Mesenchymal stem cell of the bone marrow (primary cell): ENCODE measurements around a stretch of chr2.

DNA sequence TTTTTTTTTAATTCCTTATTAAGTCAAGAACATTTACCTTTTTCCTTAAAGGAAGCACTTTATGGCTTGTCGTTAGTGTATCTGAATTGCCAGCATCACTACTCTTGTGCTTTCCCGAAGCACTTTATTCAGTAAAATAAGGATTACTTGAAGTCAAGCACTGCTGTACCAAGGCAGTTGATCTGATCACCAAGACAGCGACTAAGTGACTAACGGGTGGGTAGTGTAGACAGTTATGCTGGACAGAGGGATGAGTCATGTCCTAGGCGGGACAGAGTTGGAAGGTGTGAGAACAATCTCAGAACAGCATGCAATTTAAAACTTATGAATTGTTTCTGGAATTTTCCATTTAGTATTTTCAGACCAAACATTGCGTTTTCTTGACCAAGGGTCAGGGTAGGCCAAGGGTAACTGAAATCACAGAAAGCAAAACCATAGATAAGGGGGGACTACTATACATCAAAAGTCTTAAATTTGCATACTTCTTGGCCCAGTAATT, 13.4 kb downstream of the BABAM2 start:
- CAGE, long polyA plus RNA = no peak

DNA sequence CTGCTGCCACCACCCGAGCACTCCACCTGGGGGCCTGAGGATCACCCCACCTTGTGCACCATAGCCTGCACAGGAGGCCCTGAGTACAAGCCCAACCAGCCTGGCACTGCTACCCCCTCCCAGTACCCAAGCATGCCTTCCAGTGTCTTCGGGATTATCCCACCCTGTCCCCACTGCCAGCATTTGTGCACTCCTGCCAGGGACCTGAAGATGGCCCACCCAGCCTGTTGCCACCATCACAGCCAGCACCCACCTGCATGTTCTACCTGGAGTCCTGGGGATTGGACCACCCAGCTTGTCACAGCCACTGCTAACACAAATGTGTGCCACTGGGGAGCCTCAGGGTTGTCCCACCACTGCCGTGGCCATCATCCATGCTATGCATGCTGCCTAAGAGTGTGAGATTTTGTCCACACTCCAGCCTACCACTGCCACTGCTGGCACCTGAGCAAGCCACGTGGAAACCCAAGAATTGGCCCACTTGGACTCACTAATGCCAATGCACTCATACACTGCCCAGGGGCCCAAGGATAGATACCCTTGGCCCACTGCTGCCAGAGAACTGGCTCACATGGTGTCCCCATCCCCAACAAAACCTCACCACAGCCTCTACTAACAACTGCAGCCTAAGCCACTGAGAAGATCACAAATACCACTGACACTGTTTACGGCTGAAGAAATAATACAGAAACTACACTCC, 217.2 kb upstream of the FOSL2 start:
- CAGE, long polyA plus RNA = no peak

GRCh38 chr2:28185138-28185622, 207.5 kb upstream of the FOSL2 start:
- CAGE, long polyA plus RNA = no peak

DNA sequence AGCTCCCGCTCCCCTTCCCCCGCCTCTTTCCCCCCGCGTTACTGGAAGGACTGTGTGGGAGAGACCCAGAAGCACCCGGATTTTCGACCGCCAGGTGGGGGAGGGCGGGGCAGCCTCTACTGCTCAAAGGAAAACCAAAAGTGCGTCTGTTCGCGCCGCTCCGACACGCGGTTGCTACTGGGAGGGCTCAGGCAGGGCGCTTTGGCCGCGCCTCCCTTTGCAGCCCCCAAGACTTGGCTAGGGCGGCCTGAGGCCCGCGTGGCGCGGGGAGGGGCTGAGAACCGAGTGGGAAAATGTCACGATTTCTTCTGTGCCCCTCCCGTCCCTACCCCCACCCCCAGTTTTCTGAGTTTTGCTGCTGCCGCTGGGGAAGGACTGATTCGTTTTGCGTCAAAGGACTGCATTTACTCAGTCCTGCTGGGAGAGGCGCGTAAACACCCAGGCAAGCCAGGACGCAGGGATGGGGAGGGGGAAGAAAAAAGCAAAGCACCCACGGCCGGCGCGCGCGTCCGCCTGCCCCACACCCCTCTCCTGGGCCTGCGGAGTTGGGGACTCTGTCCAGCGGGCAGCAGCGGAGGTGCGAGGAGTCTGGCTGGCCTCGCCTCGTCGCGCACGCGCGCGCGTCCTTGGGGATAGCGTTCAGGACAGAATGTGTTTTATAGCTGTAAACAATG, 2.0 kb upstream of the FOSL2 start:
- CAGE, long polyA plus RNA = no peak

- CAGE, long polyA plus RNA = no peak
Measured at GRCh38 chr2:28399704-28400447, 7.2 kb downstream of the FOSL2 start.

- CAGE, long polyA plus RNA = no peak
Measured at GRCh38 chr2:28417687-28418029, 25.0 kb downstream of the FOSL2 start.

DNA sequence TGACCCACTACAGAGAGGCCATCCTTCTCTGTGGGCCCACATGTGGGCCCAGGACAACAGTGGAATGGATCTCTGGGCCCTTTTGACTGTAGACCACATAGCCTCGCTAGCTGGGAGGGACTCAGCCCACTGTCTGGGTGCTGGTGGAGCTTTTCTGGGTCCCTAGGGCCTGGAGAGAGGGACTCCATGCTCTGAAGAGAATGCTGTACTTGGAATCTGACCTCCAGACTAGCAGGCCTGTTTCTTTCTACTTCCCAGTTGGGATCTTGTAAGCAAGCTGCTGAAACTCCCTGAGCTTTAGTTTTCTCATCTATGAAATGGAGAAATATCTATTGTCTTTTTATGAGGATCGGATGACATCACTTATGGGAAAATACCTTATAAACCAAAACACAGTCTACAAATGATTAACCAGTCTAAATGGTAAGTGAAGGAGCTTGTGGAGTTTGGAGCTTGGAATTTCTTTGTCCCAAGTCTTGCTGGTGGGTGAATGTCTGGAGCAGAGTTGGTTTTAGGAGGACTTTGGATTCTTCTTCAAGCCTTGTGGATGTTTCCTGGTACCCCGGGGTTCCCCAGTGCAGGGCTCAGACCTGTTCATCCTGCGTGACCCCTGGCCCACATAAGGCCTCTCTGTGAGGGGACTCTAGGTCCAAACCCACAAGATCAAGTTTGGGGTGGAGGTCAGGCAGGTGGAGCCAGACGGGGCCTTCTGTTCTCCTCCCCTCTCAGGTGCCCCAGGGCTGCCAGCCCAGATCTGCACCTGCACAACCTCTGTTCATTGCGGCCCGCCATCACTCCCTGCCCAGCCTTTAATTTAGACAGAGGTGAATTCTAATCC, 43.1 kb downstream of the FOSL2 start:
- CAGE, long polyA plus RNA = no peak

DNA sequence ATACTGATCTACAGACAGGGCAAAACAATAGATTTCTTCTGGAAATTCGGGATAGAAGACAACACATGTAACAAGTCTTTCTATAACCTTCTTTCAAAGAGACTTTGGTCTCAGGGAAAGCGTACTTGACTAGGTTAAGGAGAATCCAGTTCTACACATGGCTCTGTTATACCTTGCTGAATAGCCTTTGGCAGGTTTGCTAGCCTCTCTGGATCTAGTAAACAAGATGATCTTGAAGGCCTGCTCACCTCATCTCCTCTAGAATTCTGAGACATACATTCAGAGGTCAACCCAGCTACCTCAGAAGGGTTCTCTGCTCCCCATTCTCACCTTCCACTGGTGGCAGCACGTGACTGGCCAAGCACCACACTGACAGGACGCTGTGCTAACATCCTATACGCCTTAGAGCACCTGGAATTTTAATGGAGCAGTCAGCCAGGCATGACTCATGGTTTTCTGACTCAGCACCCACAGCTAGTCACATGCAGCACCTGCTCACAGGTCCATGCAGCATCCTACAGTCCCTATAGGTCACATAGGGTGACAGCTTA, 12.3 kb downstream of the PLB1 start:
- CAGE, long polyA plus RNA = no peak

GRCh38 chr2:28544360-28545661, 49.0 kb downstream of the PLB1 start:
- CAGE, long polyA plus RNA = no peak

DNA sequence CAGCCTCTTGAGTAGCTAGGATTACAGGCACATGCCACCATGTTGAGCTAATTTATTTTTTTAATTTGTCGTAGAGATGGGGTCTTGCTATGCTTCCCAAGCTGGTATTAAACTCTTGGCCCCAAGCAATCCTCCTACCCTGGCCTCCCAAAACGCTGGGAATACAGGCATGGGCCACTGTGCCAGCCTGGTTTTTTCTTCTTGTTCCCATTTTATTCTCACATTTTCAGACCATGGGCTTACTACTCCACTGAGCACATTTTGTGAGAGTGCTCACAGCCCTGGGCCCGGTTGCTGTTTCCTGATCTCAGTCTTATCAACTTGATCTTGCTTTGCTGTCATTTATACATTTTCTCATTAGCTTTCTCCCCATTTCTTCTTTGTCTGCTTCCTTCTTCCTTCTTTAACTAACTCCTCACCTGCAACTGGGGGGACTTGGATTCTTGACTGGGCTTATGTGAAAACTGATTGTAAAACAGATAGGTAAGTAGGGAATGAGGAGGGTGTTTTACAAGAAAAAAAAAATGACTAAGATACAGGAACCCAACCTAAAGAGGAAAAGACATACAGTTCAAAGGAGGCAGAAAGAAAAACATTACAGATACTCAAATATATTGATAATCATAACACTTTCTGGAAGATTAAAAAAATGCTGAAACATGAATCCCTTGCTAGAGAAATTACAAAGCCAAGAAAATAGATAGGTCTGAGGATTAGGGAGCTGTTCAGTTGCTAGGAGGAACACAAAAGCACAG, 117.4 kb downstream of the PLB1 start:
- CAGE, long polyA plus RNA = no peak

DNA sequence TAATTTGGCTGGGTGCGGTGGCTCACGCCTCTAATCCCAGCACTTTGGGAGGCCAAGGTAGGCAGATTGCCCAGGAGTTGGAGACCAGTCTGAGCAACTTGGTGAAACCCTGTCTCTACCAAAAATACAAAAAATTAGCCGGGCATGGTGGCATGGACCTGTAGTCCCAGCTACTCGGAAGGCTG, 127.8 kb downstream of the PLB1 start:
- CAGE, long polyA plus RNA = no peak

DNA sequence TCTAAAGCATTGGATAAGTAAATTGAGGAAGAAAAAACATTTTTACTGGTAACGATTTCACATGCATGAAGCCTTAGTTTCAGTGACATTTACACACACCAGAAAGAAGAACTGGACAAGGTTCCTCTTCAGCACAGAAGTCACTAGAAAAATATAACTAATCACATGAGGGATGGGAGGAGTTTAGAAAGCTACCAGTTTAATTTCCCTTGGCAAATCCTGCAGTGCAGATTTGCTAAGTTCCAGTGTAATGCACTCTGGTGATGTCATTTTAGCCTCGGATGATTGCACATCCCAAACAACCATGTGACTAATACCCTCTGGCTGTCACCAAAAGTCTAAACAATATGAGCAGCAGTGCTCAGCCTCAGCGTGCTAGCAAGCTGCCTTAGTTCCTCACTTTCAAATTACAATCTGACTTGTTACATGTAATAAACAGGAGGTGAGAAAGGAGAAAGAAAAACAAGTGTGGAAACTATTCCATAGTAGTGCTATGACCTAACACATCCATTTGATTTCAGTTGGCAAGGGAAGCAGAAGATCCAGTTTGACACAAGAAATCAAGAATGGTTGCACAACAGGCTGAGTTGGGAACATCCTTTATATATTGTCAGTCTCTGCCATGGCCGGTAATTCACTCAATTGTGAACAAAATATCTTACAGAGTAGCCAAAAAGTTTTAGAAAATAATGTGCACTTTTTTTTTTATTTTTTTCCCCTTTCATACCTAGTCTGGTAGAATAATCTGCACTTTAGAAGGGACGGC, 35.2 kb upstream of the PPP1CB start:
- CAGE, long polyA plus RNA = no peak

DNA sequence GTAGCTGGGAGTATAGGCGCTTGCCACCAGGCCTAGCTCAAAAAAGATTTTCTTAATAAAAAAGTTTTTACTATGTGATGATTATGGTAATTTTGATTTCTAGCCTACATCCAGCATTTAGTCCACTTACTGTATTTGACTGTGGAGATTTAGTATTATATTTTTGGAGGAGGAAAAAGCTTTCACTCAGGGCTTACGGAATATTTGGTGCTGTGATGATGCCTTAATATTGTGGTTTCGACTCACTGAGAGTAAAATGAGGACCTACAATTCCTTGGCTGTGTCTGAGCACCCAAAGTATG, 18.9 kb downstream of the WDR43 start:
- CAGE, long polyA plus RNA = no peak

- CAGE, long polyA plus RNA = no peak
Measured at GRCh38 chr2:28924132-28924948, 29.9 kb downstream of the WDR43 start.

GRCh38 chr2:28997121-28997609, 16.1 kb downstream of the TOGARAM2 start:
- CAGE, long polyA plus RNA = no peak

DNA sequence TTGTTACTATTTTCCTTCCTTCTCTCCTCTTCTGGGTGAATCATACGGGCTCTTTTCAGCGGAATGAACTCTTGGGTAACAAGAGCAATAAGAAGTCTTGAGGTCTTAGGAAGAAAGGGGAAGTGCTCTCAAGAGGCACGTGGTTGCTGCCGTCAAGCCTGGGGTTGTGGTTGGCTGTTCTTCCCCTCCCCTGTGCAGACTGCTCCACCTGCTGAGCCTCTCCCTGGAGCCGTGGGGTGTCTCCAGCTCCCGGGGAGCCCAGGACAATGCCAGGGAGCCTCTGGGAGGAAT, 19.4 kb downstream of the TOGARAM2 start:
- CAGE, long polyA plus RNA = no peak

GRCh38 chr2:29053583-29054163, 20.6 kb downstream of the PCARE start:
- CAGE, long polyA plus RNA = no peak

DNA sequence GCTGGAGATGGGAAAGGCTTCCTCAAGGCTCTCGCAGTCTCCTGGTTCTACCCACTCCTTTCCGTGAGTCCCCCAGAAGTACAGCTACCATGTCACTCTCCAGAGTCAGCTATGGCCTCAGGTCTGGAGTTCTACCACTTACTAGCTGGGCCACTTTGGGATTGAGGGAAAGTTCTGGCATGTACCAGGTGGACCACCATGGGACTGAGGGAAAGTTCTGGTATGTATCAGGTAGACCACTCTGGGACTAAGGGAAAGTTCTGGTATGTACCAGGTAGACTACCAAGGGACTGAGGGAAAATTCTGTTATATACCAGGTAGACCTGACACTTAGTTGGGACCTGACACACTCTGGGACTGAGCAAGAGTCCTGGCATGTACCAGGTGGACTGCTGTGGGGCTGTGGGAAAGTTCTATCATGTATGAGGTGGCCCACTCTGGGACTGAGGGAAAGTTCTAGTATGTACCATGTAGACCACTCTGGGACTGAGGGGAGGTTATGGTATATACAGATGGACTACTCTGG, 164.6 kb downstream of the CLIP4 start:
- CAGE, long polyA plus RNA = no peak

- CAGE, long polyA plus RNA = no peak
Measured at GRCh38 chr2:29954176-29954511, 32.8 kb upstream of the ALK start.

DNA sequence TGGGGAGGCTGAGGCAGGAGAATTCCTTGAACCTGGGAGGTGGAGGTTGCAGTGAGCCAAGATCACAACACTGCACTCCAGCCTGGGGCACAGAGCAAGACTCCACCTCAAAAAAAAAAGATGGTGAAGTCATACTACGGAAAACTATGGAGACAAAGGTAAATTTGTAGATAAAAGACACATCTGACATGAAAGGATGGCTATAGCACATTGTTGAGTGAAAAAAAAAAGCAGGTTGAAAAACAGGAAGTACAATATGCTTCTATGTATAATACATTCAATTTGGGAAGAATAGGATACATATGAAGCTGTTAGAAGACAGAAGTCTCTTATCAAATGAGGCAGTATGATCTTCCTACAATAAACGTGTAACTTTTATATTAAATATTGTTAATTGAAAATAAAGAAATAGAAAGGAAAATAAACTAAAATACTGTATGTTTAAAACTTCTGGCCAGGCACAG, 1.8 kb upstream of the YPEL5 start:
- CAGE, long polyA plus RNA = no peak